Cardiac septum (tissue), 1 donor: ENCODE data around the genes TAFA2, USP15, RXYLT1 and WIF1.

- PRO-cap, result no peak
These were observed at the start of gene TAFA2 for GRCh38 chr12:62192450-62193192. TAFA2 (minus strand) TSS chr12:62192773.

DNA sequence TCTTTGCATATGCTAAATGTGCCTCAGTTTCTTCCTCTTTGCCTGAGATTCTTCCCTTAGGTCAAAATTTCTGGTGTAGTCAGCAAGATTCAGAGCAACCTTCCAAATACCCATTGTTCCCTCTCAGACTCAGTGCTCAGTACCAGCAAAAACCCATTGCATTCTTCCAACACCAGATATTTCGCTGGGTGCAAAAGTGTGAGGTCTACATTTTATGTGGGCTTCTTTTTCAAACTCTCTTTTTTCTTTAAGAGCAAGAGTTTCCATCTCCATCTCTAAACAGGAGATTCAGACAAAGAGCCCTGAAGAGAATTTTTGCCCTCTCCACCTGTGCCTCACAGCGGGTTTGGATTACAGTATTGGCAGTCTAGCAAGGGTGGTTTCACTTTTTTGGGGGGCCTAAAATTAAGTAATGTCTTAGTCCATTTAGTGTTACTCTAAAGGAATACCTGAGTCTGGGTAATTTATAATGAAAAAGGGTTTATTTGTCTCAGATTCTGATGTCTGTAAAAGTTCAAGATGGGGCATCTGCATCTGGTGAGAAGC is 10.6 kb upstream of the USP15 start:
- PRO-cap, result no peak

DNA sequence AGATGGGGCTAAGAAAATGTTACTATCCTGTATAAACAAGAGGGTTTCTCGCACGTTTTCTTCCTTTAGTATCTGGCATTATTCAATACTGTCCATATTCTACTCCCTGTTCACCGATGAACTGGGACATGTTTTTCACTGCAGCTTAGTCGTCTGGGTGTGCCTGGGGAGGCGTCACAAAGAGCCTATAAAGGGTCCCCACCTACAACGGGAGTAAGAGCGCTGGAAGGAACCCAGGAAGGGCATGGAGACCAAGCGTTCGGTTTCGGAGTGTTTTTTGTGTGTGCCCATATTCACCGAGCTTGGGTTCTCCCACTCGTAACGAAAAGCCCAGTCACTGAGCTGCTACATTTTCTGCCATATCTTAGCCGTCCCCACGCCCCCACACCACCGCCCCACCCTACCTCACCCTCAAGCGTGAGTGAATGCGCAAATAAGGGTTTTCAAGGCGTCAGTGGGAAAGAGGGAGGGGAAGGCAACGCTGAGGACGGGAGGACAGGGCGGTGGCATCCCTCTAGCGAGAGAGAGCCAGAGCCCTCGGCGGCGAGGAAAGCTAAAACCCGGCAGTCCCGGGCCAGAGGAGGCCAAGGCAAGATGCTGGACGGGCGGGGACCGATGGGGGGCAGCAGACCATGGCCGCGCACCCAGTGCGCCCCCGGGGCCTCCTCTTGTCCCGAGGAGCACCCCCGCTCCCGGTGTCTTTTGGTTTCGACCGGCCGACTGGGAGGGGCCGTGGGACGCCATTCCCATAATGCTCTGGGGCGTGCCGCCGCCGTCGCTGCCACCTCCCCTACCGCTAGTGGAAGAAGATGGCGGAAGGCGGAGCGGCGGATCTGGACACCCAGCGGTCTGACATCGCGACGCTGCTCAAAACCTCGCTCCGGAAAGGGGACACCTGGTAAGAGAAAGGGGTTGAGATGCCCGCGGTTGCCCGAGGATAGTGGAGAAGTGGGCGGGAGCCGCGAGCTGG is at the start of gene USP15:
Gene USP15, plus strand, starts transcription at position 799 of the 970 bp plus-strand sequence.
- PRO-cap, result bidirectional peak, plus-strand start at position 216 of the sequence, minus-strand start at position 161 of the sequence; bidirectional peak, plus-strand start at position 799 of the sequence, minus-strand start at position 386 of the sequence

DNA sequence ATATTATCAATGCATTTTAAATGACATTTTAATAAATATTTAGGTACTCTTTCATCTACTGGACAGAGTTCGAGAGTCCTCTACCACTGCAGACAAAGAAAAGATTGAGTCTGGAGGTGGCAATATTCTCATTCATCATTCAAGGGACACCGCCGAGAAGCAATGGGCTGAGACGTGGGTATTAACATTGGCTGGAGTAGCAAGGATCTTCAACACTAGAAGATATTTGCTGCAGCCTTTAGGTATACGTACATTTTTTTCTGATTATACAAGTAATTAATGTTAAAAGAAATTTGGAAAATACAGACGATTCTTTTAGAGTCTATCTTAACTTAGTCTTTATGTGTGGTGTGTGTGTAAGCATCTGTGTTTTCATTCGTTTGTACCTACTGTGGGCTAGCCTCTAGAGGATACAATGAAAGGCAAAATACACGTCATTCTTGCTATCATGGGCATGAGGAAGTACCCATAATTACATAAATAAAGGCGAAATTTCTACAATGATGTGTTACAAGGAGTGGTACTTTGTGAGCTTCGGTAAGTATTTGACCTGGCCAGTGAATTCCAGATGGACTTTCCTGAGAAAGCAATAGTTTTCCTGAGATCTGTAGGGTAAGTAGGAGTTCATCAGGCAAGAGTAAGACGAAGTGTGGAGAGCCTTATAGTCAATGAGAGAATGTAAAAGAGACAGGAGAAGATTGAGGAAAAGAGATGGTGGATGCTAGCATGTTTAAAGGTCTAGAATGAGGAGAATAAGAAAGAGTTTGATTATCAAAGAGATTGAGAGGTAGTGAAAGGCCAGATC is 89.5 kb downstream of the MON2 start:
- PRO-cap, result no peak

DNA sequence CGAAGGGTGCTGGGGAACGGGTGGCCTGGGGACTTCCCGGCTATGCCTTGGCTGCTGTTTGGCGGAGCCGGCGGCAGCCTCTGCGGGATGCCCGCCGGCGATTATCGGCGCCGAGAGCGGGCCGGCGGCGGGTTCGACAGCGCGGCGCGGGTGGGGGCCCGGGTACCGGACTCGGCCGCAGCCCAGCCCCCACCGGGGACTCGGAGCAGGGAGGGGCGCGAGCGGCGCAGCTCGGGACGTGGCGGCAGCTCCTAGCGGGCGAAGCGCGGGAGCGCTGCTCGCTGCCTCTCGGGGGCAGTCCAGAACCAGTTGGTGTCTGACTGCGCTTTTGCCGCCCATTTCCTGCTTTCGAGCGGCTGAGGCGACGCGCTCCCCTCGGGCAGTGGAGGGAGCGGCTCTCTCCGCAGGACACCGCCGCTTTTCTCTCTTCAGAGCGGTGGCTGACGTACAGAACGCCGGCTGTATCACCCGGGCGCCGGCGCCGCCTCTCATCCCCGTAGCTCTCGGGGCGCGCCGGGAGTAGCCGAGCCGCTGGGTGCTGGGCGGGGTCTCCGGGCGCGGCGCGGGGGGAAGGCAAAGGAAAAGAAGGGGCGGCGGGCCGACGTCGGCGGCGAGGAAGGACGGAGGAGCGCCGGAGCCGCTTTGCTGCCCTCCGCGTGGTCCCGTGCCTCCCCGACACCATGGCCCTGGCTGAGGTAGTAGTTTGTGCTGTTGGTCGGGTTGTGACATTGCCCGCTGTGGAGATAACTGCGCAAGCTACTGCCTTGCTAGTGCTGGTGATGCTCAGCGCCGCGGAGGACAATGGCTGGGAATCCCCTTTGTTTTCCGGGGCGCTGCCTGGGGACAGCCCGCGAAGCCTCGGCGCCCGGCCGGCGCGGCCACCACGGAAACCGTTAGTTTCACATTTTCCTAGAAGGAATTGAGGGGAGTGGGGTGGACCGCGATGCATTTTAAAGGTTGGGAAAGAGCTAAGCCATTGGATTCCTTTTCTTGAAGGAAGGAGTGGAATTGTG is 136.7 kb downstream of the MON2 start:
- PRO-cap, result bidirectional peak, plus-strand start at position 338 of the sequence, minus-strand start at position 490 of the sequence

GRCh38 chr12:62933121-62933821 is 1.7 kb downstream of the PPM1H start:
- PRO-cap, result bidirectional peak, plus-strand start at chr12:62933485, minus-strand start at chr12:62933314

DNA sequence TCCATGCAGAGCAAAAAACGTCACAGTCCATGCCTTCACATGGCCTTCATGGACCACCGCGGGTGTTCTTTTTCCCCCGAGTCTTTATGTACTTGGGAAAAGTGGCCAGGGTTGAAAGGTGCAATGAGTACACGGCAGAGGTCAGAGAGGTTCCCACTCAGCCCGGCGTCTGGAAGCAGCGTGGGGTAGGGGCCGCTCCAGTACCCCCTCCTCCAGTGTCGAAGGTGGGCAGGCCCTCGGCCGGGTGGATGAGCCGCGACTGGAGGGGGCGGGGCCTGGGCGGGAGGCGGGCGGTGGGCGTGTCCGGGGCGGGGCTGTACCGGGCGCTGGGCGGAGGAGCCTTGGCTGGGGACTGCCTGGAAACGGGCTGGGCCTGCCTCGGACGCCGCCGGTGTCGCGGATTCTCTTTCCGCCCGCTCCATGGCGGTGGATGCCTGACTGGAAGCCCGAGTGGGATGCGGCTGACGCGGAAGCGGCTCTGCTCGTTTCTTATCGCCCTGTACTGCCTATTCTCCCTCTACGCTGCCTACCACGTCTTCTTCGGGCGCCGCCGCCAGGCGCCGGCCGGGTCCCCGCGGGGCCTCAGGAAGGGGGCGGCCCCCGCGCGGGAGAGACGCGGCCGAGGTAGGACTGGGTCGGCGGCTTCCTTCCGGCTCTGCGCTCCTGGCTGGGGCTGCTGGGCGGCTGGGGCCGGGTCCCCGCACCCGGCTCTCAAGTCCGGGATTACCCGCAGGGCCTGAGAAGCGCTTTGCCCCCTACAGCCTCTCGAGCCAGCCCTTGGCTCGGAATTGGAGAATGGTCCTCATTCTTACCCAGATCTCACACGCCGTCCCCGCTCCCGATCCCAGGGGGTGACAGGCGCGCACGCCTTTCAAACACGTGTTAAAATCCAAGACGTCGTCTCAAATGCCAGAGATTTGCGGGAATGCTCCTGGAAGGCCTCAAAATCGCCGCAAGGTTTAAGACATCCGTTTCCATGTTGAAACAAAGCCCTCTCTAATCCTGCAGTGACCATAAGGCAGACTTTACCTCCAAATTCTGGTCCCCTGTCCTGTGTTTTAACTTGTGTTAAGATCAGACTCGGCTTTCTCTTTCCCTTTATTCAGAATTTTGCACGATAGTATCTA is at the start of gene RXYLT1:
Gene RXYLT1, plus strand, starts transcription at position 404 of the 1,127 bp plus-strand sequence.
- PRO-cap, result bidirectional peak, plus-strand start at position 361 of the sequence, minus-strand start at position 171 of the sequence; bidirectional peak, plus-strand start at position 610 of the sequence, minus-strand start at position 566 of the sequence

GRCh38 chr12:63861991-63863127 is 17.9 kb downstream of the SRGAP1 start:
- PRO-cap, result no peak

DNA sequence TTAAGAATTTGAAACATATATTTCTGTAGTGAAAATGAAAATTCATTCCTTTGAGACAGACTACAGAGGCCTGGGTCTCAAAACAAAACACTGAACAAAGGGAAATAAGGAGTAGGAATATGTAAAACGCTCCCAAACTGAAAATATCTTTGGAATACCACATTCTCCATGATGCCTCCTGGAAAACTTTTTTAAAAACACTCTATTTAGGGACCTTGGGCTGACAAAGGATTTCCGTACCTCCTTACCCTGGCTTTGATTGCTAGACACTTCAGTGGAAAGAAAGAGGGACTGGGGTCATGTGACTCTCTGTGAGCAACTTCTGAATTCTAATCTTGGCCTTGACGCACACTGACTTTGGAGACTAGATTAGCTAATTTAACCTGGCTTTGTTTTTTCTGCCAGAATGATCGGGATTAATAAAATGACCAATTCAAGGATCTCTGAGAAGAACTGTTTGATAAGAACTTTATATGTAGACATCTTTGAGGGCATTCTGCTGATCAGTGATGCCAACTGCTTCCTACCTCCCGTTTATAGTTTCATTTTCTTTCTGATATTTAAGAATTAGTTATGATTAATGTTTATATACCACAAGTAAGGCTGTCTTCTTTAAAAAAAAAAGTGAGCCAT is 181.1 kb downstream of the SRGAP1 start:
- PRO-cap, result no peak

DNA sequence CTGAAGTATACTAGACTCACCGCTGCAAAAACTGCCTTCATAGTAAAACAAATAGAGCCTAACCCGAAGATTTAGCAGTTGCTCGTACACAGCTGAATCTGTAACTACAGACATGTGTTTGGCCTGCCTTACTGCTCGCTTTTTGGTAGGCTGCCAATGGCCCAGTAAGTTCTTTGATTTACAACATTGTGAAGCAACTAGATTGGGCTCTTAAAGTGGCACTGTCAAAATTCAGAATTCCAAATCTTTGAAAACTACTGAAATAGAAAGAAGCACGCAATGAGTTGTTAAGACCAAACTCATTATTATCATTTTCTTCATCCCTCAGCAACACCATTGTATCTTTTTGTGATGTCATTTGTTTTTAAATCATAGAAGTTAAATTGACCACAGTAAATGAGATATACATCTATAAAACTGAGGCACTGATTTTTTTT is 138.8 kb downstream of the KICS2 start:
- PRO-cap, result unidirectional peak, minus-strand start at position 102 of the sequence

DNA sequence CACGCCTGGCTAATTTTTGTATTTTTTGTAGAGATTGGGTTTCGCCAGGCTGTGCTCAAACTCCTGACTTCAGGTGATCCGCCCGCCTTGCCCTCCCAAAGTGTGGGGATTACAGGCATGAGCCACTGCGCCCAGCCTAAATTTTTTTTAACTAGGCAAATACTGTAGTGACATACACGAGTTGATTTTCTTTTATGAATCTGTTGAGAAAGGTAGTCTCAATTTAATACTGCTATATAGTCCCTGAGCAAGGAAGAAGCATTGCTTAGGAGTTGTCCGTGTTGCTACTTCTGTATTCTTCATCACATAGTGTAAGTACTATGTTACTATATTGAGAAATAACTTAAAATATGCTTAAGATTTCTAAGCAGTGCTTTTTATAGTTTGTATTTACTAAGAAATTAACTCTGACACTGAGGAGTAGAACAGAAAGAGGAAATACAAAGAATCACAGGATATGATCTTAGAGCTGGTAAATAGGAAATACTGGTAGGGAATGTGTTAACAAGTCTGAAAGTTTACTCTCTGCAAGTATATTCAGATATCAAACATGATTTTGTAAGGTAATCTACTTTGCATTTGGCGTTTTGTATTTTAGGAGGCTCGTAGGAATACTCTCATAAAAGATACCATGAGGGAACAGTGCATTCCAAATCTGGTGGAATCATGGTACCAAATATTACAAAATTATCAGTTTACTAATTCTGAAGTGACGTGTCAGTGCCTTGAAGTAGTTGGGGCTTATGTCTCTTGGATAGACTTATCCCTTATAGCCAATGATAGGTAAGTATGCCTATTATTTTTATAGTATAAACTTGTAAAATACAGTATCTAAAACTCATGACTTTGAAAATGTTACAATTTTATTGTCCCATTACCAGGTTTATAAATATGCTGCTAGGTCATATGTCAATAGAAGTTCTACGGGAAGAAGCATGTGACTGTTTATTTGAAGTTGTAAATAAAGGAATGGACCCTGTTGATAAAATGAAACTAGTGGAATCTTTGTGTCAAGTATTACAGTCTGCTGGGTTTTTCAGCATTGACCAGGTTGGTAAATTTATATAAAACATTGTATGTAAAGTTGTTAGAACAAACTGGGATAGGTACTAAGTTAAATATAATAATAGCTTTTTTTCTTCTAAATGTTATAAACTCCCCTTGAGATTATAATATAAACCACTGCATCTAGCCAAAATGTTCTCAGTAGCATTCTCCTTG is 15.7 kb downstream of the XPOT start:
- PRO-cap, result no peak

GRCh38 chr12:64452686-64453216 is 831 bp downstream of the TBK1 start:
- PRO-cap, result bidirectional peak, plus-strand start at chr12:64453067, minus-strand start at chr12:64452927

GRCh38 chr12:64537235-64537553 is 73.1 kb upstream of the RASSF3 start:
- PRO-cap, result no peak

DNA sequence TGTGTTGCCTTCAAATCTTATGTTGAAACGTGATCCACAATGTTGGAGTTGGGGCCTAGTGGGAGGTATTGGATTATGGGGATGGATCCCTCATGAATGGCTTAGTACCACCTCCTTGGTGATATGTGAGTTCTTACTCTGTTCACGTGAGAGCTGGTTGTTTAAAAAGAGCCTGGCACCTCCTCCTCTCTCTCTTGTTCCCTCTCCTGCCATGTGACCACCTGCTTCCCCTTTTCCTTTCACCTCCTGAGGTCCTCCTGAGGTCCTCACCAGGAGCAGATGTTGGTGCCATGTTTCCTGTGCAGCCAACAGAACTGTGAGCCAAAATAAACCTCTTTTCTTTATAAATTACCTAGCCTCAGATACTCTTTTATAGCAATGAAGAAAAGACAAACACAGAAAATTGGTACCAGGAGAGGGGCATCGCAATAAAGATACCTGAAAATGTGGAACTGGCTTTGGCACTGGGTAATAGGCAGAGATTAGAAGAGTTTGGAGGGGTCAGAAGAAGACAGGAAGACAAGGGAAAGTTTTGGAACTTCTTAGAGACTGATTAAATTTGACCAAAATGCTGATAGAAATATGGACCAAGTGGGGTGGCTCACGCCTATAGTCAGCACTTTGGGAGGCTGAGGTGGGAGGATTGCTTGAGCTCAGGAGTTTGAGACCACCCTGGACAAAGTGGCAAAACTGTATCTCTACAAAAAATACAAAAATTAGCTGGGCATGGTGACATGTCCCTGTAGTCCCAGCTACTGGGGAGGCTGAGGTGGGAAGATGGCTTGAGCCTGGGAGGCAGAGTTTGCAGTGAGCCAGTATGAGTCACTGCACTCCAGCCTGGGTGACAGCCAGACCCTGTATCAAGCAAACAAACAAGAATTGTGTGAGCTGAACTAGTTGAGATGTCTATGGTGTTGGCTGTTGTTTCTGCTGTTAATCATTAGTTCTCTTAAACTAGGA is 23.3 kb downstream of the RASSF3 start:
- PRO-cap, result no peak

DNA sequence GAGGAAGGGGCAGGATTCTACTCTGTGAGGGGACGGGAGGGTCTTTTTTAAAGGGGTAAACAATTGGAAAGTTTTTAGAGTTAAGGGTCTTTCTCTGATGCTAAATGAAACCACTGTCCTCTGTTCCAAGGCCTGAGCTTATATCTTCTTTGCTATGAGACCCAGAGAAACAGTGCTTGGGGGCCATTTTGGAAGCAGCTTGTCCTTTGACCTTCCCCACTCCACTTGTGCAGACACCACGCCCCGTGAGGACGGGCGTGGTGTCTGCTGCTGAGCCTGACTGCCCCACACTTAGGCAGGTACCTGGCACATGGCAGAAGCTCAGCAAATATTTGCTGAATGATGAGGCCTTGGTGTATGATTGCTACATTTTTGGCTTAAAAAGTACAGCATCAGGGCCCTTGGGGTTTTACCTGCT is 69.9 kb downstream of the RASSF3 start:
- PRO-cap, result no peak

DNA sequence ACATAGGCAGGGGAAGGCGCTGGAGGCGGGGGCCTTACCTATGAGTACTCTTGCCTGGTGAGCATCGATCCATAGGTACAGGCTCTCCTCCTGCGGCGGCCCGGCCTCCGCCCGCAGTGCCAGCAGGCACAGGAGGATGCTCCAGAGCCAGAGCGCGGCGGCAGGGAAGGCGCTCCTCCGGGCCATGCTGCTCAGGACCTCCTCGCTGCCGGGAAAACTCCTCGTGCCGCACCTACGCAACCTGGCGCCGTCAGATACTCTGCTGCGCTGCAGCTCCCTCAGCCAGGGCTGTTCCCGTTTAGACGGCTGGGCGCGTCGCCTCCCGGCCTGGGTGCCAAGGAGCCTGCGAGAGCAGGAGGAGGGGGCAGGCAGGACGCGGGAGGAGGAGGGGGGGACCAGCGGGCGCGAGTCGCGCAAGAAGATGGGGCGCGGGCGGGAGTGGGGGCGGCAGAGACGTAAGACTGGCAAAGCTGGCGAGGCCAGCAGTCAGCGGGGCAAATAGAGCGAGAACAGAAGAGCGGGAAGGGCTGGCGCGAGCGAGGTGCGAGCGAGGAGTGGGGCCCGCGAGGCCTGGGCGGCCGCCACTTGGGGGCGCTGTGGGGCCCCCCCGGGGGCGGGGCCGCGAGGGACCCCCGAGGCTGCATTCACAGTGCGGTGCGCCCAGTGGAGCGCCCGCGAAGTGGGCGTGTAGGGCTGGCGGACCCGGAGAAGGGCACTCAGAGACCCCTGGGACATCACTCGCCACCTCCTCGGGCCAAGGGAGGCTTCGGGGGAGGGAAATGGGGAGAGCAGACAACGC is at the start of gene WIF1:
Gene WIF1, minus strand, starts transcription at position 300 of the 799 bp plus-strand sequence.
- PRO-cap, result no peak

DNA sequence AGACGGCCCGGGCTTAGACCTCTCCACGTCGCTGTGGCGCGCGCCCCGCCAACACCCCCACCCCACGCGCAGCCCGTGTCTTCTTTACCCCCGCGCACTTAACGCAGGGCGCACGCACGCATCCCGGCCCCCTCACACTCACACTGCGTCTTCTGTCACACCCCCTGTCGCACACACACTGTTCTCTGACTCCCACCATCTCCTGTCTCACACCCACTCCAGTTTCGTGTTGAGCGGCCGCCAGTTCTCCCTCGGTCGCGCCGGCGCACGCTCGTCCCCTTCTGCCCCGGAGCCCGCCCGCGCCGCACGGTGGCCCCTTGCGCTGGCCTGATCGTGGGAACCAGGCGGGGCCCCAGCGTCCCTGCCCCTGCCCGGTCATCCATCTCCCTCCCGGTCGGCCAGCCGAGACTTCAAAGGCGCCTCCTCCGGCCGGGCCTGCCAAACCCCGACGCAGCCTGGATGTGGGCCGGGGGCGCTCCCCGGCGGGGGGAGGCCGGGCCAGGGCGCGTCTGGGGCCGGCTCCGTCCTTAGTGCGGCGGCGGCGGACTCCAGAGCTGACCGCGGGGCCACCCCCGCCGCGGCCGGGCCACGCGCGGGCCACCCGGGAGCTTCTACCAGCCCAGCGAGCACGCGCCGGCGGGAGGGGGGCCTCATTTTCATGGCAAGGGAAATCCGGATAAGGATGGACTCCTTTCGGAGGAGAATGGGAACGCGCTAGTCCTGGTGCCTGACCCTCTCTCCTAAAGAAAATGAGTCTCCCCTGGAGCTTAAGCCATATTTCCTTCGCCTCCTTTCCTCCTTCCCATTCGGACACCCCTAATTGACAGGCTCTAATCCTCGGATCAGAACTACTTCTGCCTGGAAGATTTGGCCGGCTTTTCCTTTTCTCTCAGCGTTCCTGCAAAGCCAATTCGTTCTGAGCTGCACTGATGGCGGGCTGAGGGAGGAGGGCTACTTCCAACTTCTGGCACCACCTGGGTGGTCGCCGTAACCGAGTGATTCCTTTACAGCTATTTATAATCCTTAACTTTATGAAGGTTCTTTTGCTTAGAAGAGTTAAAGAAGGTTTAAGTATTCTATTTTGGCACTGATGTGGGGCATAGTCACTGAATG is 81.9 kb upstream of the HMGA2 start:
- PRO-cap, result bidirectional peak, plus-strand start at position 686 of the sequence, minus-strand start at position 587 of the sequence

- PRO-cap, result no peak
These were observed 124.3 kb downstream of the HMGA2 start for GRCh38 chr12:65948436-65949092.

DNA sequence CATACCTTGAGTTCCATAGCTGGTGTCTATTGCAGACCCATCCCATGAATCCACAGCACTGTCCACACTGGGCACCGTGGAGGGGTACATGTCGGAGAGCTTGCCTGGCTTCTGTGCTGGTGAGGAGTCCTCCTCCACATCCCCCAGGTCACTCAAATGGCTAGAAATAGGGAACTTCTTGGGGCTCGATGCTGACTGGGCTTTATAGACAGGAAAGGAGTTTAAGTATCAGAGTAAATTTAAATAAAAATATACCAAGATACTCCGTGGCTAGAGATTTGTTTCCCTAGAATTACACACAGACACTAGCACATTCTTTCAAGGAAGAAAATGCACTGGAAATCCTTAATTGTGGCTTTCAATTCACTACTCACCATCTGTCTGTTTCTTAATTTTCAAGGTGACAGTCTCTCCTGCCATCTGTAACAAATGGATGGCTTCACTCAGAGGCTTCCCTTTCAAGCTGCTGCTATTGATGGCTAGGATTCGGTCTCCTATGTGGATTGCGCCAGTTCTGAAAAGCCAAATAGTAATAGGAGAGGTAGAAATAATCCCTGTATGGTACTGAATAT is 90.1 kb downstream of the HELB start:
- PRO-cap, result no peak

- PRO-cap, result no peak
These were observed 142.9 kb downstream of the HELB start for GRCh38 chr12:66445144-66445642.